ENCODE data around the gene SLC25A26.

DNA sequence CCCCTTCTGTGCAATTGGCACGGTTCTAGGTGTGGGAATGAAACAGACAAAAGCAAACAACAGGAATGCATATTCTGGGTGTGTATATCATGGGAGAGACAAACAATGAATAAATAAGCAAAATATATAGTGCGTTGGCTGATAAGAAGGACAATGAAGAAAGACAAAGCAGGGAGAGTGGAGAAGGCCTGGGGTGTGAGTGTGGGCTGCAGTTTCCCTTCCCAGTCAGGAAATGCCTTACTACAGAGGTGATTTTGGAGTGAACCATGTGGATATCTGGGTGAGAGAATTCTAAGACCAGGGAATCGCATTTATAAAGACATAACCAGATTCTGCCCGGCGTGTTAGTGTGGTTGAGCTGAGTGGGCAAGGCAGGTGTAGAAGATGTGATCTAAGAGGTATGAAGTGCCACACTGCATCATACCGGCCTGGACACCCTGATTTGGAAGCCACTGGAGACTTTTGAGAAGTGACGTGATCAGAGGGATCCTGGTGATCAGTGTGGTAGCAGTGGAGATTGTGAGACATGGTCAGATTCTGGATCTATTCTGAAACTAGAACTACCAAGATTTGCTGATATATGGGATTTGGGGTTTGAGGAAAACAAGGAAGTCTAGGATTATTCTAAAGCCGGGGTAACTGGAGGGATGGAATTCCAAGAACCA lies 125.9 kb upstream of the ADAMTS9 start:
- RAMPAGE, long total RNA: no peak
- RRBS: 93% methylated on average over 3 of the region's 8 CpGs

- RAMPAGE, long total RNA: no peak
- RRBS: no CpG with 5 or more reads among the region's 5 CpGs
Observed at GRCh38 chr3:64899946-64900736, 212.3 kb upstream of the ADAMTS9 start.

DNA sequence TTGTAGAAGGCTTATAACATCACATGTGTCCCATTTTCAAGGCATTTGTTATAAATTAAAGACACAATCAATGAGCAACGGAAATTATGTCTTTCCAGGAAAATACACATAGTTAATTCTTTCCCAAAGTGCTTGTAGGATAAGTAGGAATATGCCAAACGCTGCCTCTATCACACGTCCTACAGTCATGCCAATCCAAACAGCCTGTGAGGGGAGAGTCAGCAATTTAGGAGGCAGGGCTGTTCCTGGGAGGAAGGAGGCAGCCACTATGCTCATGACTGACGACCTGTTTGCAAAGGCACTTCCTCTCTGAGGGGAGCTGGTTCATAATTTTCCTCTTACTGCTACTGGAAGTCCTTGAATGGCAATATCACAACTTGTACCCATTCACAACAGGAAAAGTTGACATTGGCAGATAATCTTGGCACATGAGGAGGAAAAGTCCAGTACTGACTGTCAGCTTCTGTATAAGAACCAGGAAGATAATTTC lies 267.1 kb upstream of the ADAMTS9 start:
- RAMPAGE, long total RNA: no peak
- RRBS: no CpG with 5 or more reads among the region's 4 CpGs

DNA sequence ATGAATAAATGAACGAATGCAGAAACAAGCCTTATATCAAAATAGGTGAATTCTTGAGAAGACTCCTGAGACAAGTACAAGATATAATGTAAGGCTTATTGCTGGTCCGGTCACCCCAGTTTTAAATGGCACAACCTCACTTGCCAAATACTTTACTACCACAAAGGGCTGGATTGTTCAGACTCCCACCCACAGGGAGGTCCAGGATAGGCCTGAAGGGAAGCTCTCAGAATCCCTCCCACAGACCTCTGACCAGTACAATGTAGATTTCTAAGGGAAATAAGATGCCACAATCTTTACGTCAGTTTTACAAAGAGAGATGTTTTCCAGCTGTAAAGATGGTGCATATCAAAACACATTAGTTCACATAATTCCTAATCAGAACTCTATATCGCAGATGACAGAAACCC lies 577.7 kb upstream of the ADAMTS9 start:
- RAMPAGE, long total RNA: no peak
- RRBS: no CpG with 5 or more reads among the region's 4 CpGs

DNA sequence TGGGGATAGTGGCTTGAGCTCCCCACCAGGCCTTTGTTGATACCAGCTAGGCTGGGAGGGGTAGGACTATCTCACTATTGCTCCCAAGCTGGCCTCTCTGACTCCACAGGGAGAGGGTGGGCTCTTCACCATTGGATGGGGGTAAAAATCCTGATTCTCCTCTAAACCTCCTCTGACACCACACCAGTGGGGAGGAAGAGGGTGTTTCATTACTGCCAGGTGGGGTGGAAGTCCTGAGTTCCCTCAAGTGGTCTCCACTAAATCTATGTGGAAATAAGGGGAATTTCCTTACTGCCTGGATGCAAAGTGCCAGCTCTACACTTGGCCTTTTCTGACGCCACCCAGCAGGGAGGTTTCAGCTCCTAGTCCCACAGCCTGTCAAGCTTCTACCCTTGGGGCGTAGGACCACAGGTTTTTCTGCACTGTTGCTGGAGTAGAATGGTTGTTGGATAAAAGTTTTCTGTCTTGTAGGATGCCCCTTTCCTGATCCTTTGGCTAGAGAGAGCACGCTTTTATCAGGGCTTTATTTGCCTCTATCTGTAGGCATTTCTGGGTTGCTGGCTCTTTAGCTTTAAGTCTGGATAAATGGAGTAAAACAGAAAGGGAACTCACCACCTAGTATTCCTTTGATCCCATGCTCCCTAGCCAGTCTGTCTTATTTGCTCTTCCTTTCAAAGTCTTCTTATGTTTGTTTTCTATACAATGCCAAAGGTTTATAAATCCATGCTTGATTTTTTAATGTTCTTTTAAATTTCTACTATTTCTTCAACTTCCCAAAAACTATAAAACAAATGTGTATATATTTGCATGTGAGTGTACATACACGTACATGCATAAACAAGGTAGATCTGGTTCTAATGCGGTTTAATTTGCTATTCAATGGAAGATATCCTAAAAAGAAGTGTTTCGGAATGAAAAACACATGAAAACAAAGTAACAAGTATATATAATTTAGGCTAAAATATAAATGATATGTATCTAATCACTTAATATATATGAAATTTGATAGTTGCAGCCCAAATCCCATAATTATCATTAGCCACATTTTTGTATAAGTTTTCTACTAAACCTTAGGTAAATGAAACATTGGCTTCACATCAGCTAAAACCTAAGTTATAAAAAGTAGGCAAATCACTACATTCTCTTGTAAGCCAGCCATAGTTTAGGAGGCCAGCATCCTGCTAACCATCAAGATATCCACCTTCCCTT lies 571.8 kb downstream of the MAGI1 start:
- RAMPAGE, long total RNA: no peak
- RRBS: no CpG with 5 or more reads among the region's 6 CpGs

GRCh38 chr3:65589284-65590415 lies 449.1 kb downstream of the MAGI1 start:
- RAMPAGE, long total RNA: no peak
- RRBS: no CpG with 5 or more reads among the region's 10 CpGs

GRCh38 chr3:65807121-65807643 lies 231.5 kb downstream of the MAGI1 start:
- RAMPAGE, long total RNA: no peak
- RRBS: no CpG with 5 or more reads among the region's 6 CpGs

DNA sequence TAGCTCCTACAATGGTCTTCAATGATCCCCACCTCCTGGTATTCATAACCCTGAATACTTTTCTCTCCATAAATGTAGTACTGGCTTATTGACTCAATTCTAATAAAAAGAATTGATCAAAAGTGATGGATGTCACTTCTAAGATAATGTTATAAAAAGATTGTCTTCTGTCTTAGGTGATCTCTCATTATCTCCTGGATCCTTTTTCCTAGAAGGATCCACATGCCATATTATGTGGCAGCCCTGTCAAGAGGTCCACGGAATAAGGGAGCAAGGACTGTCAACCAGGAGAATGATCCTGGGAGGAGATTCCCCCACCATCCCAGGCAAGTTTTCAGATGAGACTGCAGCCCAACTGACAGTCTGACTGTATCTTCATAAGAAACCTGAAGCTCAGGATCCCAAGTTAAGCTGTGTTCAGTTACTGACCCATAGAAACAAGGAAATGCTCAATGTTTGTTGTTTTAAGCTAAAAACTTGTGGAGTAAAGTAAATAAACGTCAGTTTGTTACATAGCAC lies 195.6 kb downstream of the MAGI1 start:
- RAMPAGE, long total RNA: no peak
- RRBS: no CpG with 5 or more reads among the region's 2 CpGs

DNA sequence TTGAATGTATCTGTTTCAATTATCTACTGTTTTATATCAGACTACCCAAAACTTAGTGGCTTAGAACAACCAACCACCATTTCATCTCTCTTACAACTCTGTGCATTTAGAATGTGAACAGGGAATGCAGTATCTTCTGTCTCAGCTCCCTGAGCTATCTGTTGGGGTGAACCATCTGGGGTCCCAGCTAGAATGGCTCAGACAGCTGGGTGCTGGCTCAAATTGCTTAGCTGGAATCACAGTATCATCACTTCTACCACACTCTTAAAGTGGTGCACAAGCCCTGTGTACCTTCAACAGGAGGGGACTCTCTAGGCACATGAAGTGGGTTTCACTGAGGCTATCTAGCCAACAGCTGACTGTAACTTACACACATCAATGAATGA lies 44.2 kb downstream of the MAGI1 start:
- RAMPAGE, long total RNA: no peak

DNA sequence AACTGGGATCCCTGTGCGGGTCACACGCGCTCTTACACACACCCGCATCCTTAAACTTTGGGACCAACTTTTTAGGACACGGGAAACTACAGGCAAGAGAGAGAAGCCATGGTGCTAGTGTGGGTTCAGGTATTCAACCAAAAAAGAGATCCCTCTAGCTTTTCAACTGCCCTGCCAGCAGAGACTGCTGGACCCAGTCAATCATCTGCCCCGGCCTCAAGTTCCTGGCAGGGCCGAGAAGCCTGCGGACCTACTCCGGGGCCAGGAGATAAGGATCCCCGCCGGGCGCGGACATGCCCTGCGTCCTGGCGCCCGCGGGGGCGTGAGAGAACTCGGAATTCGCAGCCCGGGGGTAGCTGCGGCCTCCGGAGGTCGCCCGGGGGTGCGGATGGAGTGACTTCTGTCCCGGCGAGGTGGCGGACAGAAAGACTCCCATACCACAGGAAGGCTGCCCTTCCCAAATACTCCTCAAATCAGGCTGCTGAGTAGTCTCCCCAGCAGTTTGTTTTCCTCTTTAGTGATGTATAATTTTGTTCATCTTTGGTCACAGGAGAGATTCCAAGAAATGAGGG lies 870 bp upstream of the MAGI1 start:
- RAMPAGE, long total RNA: no peak
- RRBS: 1% methylated on average over 15 of the region's 29 CpGs

GRCh38 chr3:66053366-66053946 lies 14.7 kb upstream of the MAGI1 start:
- RAMPAGE, long total RNA: no peak
- RRBS: no CpG with 5 or more reads among the region's 5 CpGs

DNA sequence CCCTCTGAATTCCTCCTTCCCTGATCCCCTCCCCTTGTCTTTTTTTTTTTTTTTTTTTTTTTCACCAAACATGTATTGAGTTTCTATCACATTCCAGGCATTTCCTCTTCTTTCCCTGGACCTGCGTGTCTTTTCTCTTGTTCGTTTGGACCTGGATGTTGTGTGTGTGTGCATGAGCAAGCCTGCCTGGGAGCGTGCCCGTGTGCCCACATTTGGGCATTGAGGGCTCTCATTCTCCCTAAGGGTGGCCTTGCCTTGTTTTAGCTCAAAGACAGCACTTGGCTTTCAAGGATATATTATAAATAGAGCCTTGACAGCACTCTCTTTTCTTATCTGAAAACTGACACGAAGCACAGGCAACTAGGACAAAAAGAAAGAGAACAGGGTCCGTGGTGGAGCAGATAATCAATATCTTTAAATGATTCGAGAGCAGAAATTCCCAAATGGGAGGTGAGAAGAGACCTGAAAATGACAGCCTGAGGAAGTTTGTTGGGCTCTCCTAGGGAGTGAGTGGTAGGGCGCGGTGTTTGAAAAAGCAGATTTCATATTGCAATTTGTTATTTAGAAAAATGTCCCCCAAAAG lies 39.0 kb upstream of the SLC25A26 start:
- RAMPAGE, long total RNA: no peak
- RRBS: no CpG with 5 or more reads among the region's 9 CpGs

GRCh38 chr3:66220577-66221530 lies at the start of gene SLC25A26:
TSS of gene SLC25A26 (plus strand) at chr3:66221001.
- RAMPAGE, long total RNA: no peak
- RRBS: 2% methylated on average over 24 of the region's 57 CpGs

GRCh38 chr3:66473678-66474263 lies 27.1 kb downstream of the LRIG1 start:
- RAMPAGE, long total RNA: no peak
- RRBS: no CpG with 5 or more reads among the region's 13 CpGs

- RAMPAGE, long total RNA: no peak
- RRBS: no CpG with 5 or more reads among the region's 12 CpGs
Observed at GRCh38 chr3:66477189-66478266, 23.3 kb downstream of the LRIG1 start.

GRCh38 chr3:66497274-66497604 lies 3.6 kb downstream of the LRIG1 start:
- RAMPAGE, long total RNA: no peak
- RRBS: no CpG with 5 or more reads among the region's 3 CpGs

- RAMPAGE, long total RNA: no peak
- RRBS: no CpG with 5 or more reads among the region's 11 CpGs
Observed at GRCh38 chr3:66971830-66972224, 26.3 kb upstream of the KBTBD8 start.

DNA sequence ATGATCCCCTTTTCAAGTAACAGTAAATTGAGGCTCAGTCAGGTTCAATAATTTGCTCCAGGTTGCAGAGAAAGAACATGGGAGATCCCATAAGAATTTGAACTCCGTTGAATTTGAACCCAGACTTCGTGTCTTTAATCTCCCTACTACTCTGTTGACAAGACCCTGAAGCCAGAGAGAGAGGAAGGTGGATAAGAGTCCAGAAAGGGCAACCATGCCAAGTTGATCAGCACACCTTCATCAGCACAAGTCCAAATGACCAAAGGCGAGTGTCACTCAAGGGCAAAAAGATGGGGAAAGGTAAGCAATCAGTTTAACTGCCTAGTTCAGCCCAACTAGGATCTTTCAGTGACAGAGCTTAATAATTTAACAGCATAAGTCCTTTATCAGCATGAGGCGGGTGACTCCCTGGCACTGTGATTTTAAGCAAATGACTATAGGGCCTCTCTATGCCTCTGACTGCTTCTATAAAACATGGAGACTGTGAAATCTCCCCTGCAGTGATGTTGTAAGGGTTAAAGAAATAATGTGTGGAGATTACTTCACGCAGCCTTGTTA lies 6.2 kb downstream of the SUCLG2 start:
- RAMPAGE, long total RNA: no peak
- RRBS: no CpG with 5 or more reads among the region's 5 CpGs

- RAMPAGE, long total RNA: no peak
- RRBS: no CpG with 5 or more reads among the region's 28 CpGs
Observed at GRCh38 chr3:67655426-67656441, 1.3 kb upstream of the SUCLG2 start.

DNA sequence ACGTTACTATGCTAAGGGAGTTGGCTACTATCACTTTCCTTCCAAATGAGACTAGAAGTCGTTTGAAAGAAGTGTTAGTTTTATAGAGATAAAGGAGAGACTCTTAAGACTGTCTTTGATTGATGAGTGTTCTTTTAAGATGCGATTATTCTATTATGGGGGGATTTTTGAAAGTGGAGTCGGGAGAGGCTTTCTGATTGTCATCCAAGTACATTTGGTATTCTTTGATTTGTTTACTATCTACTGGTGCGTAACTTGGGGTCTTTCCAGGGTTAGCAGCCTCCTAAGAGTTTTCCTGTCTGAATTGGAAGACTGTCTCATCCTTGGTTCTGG lies 3.7 kb upstream of the SUCLG2 start:
- RAMPAGE, long total RNA: no peak
- RRBS: no CpG with 5 or more reads among the region's 5 CpGs